Parotid gland (tissue), 1 donor: ENCODE measurements around a stretch of chr2.

DNA sequence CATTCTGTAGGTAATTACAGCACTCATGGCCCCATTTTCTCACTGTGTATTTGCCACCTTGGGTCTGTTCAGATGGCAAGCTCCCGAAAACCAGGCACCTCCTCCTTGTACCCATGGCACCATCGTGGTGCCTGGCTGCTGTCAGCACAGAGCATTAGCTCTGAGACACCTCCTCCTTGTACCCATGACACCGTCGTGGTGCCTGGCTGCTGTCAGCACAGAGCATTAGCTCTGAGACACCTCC is 184.3 kb upstream of the FAM240C start:
- PRO-cap, result no peak

- PRO-cap, result no peak
Observed at GRCh38 chr2:242085020-242085801, 184.9 kb upstream of the FAM240C start.

GRCh38 chr2:242114442-242115020 is 214.3 kb upstream of the FAM240C start:
- PRO-cap, result no peak